Frontal cortex (tissue), 2 donors: ENCODE measurements around a stretch of chr7.

DNA sequence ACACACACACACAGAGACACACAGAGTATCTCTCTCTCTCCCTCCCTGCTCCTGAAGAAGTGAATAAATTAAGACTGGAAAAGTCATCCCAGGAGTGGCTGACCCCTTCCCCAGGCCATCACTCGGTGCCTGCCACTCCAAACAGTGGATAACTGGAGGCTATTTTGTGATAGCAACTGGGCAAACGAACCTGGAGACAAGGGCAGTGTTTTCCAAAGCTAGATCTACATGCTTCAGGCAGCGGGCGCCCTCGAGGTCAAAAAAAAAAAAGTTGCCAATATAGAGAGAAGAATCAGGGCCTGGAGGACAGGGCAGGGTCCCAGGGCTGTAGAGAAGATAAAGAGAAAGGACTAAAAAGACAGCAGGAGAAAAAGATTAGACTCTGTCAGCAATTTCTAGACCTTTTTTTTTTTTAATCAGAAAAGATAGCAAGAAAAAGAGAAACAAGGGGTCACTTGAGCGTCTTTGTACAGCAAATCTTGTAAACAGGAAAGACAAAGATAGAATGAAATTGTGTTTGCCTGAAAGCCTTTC, 4.7 kb downstream of the LMOD2 start:
- RAMPAGE, long total RNA, result no peak

DNA sequence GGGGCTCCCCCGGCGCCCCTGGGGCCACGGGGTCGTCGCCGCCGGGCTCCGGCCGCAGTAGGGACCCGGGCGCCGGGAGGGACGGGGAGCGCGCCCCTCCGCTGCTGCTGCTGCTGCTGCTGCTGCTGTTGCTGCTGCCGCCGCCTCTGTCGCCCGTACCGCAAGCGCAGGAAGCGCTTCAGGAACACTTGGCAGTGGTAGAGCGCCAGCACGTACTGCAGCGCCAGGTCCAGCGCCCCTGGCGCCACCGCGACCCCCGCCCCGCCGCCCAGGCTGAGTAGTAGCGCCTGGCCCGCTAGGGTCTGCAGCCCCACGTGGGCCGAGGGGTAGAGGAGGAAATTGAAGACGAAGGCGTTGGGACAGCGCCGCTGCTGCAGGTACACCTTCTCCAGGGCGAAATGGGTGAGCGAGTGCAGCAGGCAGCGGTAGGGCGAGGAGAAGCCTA, 542 bp downstream of the TMEM229A start:
- RAMPAGE, long total RNA, result no peak

- RAMPAGE, long total RNA, result no peak
Observed at GRCh38 chr7:126370318-126370706, 882.4 kb downstream of the GRM8 start.

- RAMPAGE, long total RNA, result no peak
Observed at GRCh38 chr7:127413713-127414571, 21.4 kb upstream of the ZNF800 start.

GRCh38 chr7:127592462-127593479, 765 bp upstream of the FSCN3 start:
- RAMPAGE, long total RNA, result no peak

DNA sequence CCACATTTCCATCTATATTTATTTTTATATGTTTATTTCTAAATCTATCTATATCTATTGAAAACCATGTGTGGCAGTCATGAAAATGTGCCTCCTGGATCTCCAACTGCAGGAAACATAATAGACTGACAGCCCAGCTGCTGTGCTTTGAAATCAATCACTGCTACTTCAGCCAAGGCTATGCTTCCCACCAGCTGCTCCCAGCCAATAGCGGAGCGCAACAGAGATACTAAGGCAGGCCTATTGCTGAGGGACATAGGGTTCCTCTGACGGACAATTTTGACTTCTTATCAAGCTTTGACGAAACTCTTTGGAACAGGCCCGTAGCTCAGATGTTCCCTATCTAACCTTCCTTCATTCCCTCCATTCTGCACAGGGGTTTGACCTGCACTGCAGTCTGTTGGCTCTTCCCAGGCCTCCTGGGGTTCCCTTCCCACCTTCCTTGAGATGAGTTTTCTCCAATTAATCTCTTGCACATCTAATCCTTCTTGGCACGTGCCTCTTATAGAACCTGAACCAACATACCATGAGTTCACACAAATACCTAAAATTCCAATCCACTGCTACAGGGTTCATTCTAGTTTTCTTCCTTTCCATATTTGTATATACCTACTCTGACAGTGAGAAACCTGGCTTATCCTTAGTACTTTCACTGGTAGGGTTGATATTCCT, 146.8 kb downstream of the LRRC4 start:
- RAMPAGE, long total RNA, result no peak

DNA sequence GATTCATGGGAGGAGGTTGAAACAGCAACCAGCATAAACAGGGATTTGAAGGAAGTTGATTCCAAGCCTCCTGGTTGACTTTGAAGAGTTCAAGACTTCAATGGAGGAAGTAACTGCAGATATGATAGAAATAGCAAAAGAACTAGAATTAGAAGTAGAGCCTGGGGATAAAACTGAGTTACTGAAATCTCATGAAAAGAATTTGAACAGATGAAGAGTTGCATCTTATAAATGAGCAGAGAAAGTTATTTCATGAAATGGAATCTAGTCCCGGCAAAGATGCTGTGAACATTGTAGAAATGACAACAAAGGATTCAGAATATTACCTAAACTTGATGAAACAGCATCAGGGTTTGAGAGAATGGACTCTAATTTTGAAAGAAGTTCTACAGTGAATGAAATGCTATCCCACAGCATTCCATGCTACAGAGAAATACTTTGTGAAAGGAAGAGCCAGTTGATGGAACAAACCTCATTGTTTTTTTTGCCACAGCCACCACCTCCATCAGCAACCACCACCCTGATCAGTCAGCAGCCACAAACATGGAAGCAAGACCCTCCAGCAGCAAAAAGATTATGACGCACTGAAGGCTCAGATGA, 98.9 kb downstream of the LRRC4 start:
- RAMPAGE, long total RNA, result no peak

DNA sequence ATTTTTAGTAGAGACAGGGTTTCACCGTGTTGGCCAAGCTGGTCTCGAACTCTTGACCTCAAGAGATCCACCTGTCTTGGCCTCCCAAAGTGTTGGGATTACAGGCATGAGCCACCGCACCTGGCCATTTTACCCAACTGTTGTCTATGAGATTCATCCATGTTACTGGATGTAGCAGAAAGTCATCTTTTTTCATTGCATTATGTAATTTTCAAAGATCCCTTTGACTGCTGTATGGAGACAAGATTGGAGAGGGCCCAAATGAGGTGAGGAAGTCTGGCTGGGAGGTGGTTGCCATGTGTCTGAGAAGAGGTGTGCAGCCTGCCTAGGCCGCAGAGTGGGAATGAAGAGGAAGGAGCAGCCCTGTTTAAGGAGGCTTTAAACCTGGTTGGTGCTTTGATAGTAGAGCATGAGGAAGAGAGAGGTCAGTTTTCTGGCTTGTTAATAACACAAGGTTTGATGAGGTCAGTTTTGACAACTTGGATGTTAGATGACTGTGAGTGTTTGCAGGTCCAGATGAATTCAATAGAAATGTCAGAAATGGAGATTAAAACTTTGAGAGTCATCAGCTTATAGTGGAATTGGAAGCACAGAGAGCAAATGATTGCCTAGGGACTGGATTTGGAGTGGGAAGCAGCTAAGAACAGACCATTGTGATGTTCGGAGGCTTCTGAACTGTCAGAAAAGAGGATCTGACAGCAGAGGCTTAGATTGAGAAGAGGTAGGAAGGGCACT, 58.3 kb downstream of the LRRC4 start:
- RAMPAGE, long total RNA, result no peak

DNA sequence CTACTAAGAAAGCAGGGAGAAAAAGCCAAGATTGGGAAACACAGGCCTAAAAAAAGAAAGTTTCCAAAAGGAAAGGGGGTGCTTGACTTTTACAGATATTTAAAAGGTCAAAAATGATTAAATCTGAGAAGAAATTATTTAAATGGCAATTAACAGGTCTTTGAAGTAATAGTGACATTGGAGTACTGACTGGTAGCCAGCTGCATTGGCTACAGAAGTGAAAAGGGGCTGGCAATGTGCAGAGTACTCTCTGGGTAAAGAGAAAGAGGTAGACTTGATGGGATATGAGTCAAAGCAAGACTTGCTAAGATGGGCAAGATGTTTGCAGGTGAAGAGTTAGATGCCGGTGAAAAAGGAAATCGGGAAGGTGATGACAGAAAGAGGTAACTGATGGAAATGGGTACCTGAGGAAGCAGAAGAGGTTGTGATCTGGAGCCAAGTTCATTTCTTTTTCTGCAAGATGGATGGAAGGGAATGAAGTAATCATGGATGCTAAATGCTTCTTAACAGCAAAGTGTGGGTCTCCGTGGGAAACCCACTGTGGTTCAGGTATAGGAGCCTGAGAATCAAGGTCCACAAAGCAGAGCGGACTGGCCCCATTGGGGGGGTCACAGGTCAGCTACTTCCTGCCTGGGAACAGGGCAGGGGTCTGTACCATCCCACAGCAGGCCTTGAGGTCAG, 33.7 kb upstream of the LRRC4 start:
- RAMPAGE, long total RNA, result no peak

- RAMPAGE, long total RNA, result no peak
Observed at GRCh38 chr7:128091458-128091810, 60.2 kb upstream of the LRRC4 start.

- RAMPAGE, long total RNA, result no peak
Observed at GRCh38 chr7:128121547-128121991, 90.3 kb upstream of the LRRC4 start.

DNA sequence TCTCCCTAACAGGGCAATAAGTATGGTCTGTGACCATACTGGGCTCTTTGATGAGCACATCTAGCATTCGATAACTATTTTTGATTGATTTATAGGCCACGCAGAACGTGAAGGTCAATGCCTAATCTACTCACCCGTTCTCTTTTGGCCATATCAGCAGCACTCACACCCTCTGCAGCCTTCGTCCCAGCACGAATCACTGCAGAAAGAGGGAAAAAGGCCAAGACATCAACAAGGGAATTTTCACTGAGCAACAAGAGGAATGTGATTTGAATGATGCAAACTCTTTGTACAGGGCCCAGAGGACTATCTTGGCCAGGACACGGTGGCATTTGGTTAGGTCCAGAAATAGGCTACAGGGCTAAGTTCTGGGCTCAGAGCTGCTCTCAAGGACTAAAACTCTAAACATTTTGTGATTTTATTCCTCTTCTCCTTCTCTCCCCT, 20.3 kb downstream of the RBM28 start:
- RAMPAGE, long total RNA, result no peak

DNA sequence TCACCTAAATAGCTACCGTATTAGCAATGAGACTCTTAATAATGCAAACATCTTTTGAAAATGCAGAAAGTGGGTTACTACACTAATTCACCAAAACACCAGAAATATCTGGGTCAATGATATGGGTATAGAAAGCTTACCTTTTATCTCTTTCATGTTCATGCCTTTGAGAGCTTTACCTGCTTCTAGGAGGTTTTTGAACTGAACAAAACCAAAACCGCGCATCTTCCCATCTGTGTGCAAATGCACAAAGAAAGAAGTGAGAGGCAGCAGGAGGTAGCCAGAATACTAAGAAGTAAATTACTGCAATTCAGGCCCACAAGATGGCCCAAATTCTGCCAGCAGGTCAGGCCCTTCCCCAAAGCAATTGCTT, 5.6 kb downstream of the RBM28 start:
- RAMPAGE, long total RNA, result no peak

- RAMPAGE, long total RNA, result no peak
Observed at GRCh38 chr7:128410178-128410834, 524 bp upstream of the IMPDH1 start.

GRCh38 chr7:128651627-128652254, 20.4 kb upstream of the GARIN1A start:
- RAMPAGE, long total RNA, result no peak

- RAMPAGE, long total RNA, result no peak
Observed at GRCh38 chr7:128792588-128793157, 905 bp downstream of the CCDC136 start.

DNA sequence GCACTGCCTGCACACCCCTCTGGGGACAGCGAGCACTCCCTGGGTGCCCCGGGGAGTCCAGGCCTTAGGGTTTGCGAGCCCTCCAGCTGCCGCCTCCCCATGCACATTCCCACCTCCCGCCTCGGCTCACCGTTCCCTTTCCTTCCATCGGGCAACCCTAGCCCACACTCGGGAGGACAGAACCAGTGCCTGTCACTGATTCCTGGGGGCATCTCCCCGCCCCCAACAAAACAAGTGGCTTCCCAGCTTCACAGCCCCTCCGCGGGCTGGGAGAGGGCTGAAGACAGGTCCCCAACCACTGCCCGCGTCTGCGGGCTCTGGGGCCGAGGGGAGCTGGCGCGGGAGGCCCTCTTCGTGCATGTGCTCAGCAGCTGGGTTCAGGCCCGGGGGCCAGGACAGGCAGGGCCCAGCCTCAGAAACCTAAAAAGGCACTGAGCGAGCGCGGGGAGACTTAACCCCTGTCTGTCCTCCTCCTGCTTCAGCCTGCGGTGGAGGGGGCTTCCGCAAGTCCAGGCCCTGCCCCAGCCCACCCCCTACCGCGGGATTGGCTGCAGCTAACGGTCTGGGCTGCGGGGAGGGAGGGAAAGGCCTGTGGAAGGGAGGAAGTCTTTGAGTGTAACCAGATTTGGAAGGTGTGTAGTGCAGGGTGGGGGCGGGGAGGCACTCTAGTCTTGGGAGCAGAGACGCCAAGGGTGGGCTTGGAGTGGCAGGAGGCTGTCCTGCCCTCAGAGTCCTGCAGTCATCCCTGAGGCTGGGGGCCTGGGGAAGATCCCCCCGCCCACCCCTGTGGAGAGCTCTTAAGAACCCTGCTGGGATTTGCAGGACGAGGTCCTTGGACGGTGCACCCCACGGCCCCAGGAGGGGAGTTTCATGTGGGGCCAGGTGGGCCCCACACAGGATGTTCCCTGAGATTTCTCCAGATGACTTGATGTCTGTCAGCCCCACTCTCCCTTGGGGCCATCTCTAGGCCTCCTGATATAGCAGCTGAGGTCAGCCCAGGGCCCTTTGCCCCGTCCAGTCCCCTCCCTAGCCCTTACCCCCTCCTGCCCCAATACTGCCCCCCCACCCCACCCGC, 1.3 kb downstream of the FLNC start:
- RAMPAGE, long total RNA, result no peak

- RAMPAGE, long total RNA, result no peak
Observed at GRCh38 chr7:128836446-128837470, 6.6 kb downstream of the FLNC start.

DNA sequence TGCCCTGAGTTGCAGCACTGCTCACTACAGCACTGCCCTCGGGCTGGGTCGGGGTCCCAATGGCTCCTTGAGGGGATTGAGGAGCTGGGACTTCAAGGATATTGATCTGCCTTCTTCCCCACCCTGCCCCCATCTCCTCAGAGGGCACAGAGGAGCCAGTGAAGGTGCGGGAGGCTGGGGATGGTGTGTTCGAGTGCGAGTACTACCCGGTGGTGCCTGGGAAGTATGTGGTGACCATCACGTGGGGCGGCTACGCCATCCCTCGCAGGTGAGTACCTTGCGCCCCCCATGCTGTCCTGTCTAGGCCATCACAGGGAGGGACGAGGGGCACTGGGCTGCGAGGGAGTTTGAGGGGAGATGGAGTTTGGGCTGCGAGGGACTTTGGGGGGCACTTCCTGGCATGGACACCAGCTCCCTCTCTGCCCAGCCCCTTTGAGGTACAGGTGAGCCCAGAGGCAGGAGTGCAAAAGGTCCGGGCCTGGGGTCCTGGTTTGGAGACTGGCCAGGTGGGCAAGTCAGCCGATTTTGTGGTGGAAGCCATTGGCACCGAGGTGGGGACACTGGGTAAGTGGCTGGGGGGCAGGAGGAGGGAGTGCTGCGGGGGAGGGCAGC, 10.3 kb downstream of the FLNC start:
- RAMPAGE, long total RNA, result no peak

GRCh38 chr7:128848340-128848962, 14.2 kb upstream of the ATP6V1F start:
- RAMPAGE, long total RNA, result no peak